ENCODE measurements around the genes CHRND and UGT1A4.

DNA sequence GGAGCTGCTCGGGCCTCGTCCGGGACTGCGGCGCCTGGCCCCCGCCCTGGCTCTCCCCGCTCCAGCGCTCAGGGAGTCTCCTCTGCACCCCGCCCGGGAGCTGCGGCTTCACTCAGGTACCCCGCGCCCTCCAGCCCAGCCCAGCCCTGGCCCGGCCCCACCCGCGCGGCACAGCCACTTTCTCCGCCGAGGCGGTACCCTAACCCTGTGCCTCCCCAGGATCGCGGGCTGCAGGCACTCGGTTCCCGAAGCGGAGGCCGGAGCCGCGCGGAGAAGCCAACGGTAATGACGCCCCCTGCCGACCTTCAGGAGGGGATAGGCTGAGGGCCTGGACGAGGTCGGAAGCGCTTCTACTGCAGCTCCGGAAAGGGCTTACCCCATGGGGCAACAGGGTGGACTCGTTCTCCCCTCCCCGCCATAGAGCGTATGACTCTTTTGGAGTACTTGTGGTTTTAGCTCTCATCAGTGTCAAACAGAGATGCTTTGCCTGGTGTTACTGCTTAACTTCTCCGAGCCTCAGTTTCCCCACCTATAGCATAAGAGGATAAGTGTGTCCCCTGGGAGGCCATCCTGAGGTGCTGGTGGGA is 1.8 kb upstream of the CHRND start:
- RRBS = 3% methylated on average over 31 of the region's 40 CpGs

DNA sequence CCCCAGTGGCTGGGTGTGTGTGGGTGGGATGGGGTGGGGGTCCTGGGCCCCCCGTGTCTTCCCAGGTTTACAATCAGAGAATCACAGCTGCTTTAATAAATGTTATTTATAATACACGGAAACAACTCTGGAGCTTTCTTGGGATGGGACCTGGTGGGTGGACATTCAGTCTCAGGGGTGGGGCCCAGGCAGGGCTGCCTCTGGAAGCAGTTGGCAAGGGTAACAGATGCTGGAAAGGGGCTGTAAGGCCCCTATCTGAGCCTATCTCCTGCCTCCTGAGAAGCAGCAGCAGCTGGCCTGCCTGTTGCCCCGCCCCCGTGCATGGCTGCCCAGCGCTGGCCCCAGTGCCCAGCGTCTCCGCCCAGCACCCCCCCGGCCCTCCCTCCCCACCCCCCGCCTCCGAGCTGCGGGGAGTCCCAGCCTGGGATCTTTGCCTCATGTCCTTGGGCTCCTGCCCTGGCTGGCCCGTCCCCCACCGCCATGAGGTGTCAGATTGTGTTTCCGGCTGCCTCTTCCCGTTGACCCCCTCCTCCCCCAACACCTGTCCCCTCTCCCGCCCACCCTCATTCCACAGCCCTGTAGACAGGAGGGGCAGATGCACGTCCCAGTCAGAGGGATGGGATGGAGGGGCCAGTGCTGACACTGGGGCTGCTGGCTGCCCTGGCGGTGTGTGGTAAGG is at the start of gene CHRND:
Gene CHRND (plus strand): TSS at position 566 of the 679 bp plus-strand sequence.
- RRBS = no CpG with 5 or more reads among the region's 18 CpGs

GRCh38 chr2:232526673-232527052 is 703 bp downstream of the CHRND start:
- RRBS = 48% methylated on average over 1 of the region's 7 CpGs

GRCh38 chr2:232549999-232550240 is 437 bp downstream of the TIGD1 start:
- RRBS = no CpG with 5 or more reads among the region's 3 CpGs

- RRBS = no CpG with 5 or more reads among the region's 5 CpGs
These were observed 20.5 kb downstream of the EIF4E2 start for GRCh38 chr2:232570945-232571357.

- RRBS = no CpG with 5 or more reads among the region's 5 CpGs
These were observed 24.3 kb downstream of the EIF4E2 start for GRCh38 chr2:232574591-232575304.

- RRBS = no CpG with 5 or more reads among the region's 6 CpGs
These were observed 12.8 kb upstream of the SNORC start for GRCh38 chr2:232857020-232857867.

DNA sequence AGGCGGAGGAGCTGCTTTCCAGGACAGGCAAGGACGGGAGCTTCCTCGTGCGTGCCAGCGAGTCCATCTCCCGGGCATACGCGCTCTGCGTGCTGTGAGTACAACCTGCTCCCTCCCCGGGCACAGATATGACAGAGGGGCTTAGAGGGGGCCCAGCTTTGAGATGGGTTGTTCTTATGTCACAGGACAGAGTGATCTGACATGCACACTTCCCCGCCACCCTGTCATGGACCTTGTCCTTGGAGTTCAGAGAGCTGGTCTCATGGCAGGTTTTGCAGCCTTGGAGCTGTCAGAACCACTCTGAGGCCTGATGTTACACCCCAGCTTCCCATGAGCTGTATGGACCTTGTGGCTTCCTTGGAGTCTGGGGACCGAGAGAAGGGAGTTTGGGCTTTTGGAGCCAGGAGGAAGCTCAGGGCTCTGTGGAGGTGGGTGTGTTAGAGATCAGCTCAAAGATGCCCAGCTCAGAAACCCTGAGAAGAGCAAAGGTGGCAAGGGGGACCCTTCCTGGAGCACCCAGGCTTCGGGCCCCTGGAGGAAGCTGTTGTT is 451 bp downstream of the INPP5D start:
- RRBS = 86% methylated on average over 5 of the region's 13 CpGs

DNA sequence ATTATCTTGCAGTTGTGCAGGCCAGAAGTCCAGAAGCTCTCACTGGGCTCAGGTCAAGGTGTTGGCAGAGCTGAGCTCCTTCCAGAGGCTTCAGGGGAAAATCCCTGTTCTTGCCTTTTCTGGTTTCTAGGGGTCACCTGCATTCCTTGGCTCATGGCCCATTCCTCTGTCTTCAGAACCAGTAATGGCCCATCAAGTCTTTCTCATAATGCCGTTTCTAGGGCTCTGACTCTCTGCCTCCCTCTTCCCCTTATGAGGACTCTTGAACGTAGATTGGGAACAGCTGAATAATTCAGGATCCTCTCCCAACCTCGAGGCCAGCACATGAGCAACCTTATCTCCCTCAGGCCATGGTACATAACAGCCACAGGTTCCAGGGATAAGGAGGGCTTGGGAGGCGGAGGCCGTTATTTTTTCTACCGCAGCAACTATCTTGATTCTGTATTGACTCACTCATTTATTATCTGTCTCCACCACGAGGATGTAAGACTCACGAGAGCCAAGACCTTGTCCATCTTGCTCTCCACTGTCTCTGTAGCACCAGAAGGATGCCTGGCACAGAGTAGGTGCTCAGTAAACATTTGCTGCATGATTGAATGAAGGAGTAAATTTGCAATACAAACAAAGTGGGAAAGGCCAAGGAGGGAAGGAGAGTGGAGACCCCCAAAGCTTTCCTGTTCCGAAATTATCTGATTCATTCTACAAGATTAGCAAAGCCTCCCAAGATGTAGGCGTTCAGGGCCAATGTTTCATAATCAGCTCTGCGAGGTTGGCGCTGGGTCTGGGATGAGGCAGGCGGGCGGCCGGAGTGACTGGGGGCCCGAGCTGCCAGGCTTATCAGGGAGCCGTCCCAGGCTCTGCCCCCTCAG is 31.5 kb downstream of the INPP5D start:
- RRBS = no CpG with 5 or more reads among the region's 17 CpGs

- RRBS = no CpG with 5 or more reads among the region's 6 CpGs
These were observed 71.5 kb upstream of the ATG16L1 start for GRCh38 chr2:233179754-233180529.

GRCh38 chr2:233196373-233196707 is 55.1 kb upstream of the ATG16L1 start:
- RRBS = no CpG with 5 or more reads among the region's 4 CpGs

DNA sequence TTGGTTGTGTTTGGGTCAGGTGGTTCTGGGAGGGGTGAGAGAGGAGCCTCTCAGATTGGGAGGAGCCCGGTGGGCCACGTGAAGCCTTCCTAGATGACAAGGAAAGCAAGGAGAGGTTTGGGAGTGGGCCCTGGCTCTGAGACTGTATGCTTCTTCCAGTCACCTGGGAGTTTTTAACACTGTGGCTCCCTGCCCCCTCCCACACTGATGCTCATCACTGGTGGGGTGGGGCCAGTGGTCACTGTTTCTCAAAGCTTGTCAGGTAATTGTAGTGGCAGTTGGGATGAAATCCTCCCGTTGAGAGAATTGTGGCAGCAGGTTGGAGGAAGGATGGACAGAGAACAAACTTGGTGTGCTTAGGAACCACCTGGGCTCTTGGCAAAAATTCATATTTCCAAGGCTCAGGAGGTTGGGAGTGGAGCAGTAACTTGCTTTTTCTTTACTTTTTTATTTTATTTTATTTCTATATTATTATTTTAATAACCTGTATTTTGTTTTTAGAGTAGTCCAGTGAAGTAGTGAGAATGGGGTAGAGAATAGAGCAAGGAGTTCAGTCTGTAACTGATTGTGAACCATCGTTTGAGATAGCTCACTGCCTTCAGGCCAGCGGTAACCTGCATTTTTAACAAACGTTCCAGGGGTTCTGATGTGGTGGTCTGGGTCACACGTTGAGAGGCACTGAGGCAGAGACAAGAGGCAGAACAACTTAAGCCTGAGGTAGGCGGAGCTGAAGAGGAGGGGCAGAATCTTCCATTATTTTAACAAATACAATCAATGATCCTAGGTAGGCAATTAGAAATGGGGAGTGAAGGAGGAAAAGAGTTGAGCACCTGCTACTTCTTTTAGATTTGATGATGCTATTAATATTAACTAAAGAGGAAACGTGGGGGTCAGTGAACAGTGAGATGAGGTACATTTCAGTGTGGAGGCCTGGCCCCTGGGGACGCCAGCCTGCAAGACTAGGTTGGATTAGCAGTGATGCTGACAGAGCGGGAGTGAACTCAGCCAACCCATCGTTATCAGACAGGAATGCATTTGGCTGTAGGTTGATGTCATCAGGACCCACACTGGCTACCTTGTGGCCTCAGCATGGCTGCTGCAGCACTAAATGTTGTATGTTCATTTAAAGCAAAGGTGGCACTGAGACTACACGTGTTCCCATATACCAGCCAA is 25.4 kb downstream of the DGKD start:
- RRBS = no CpG with 5 or more reads among the region's 13 CpGs

GRCh38 chr2:233455810-233456439 is 101.6 kb downstream of the DGKD start:
- RRBS = 94% methylated on average over 3 of the region's 11 CpGs

GRCh38 chr2:233464341-233465030 is 102.1 kb downstream of the USP40 start:
- RRBS = 94% methylated on average over 4 of the region's 17 CpGs

DNA sequence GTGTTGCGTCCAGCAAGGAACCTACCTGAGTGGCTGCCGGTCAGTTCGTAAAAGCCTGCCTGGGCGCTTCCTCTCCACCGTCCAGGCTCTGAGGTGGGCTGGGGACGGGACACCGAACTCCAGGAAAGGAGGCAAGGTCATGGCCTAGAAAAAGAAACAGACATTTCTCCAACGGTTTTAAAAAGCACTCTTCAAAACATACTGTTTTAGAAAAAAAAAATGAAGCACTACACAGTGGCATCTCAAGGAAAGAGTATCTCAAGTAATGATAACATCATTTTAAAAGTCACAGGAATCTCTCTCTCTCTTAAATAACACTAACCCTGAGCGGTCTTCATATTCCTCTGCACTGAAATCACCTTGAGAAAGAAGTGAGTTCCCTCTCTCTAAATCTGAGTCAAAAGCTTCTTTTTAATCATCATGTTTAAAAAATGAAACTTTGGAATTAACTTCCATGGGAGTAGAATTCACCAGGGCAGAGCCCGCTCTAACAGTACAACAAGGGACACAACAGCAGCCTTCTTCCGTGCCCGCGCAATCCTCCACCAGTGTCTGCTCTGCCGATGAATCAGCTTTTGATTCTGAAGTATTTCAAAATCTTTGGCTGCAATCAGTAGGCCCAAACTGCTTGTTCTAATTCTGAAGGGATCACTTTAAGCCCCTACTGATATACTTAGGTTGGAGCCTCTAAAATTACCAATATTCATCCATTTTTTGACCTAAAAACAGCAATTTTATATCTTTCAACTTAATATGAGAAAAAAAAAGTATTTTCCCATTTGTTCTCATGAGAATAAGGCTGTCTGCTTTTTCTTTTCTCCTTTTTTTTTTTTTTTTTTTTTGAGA is 77.0 kb downstream of the USP40 start:
- RRBS = no CpG with 5 or more reads among the region's 14 CpGs

DNA sequence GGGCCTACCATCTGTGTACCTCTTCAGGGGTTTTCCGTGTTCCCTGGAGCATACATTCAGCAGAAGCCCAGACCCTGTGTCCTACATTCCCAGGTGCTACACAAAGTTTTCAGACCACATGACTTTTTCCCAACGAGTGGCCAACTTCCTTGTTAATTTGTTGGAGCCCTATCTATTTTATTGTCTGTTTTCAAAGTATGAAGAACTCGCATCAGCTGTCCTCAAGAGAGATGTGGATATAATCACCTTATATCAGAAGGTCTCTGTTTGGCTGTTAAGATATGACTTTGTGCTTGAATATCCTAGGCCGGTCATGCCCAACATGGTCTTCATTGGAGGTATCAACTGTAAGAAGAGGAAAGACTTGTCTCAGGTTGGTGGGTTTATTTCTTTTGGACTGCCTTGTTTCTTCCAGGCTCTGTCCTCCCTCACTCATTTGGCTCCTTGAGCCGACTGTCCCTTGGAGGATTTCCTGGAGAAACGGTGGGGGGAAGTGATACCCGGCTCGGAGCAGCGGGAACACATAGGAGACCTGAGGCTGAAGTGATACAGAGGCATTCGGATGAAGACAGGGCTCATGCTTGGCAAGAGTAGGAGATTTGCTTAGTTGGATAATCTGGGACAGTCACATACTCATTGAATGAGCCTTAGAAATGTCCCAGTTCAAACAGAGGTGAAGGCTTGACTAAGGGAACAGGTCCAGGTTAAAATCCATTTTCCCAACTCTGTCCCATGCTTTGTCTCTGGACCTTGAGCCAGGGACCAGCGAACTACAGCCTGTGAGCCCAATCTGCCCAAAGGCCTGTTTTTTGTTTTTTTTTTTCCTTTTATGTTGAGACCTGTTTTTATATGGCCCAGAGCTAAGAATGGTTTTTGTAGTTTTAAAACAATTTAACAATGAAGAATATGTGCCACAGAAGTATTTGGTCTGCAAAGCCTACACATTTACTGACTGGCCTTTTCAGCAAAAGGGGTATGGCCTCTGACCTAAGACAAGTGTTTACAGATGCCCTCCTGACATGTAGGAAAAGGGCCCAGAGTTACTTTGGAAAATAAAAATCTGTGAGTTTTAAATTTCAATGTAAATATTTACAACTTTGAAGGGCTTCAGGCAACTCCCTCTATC is 1.2 kb downstream of the UGT1A6 start:
- RRBS = no CpG with 5 or more reads among the region's 11 CpGs

DNA sequence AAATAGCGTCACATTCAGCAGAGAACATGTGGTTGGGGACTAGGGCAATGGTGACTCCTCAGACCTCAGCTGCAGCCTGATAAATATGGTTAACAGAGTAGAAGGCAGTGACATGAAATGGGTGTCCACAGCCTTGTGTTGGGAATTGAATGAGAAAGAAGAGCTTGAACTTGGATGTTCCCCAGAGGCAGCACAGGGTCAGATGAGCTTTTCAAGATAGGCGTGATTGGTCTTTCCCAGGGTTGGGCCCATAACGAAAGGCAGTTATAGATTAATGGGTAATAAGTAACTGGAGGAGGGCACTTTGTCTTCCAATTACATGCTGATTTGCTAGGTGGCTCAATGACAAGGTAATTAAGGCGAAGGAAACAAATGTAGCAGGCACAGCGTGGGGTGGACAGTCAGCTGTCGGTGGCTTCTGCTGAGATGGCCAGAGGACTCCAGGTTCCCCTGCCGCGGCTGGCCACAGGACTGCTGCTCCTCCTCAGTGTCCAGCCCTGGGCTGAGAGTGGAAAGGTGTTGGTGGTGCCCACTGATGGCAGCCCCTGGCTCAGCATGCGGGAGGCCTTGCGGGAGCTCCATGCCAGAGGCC is at the start of gene UGT1A4:
Gene UGT1A4 (plus strand): TSS at position 342 of the 592 bp plus-strand sequence.
- RRBS = no CpG with 5 or more reads among the region's 10 CpGs

GRCh38 chr2:233754946-233755603 is 5.0 kb upstream of the UGT1A1 start:
- RRBS = no CpG with 5 or more reads among the region's 43 CpGs

DNA sequence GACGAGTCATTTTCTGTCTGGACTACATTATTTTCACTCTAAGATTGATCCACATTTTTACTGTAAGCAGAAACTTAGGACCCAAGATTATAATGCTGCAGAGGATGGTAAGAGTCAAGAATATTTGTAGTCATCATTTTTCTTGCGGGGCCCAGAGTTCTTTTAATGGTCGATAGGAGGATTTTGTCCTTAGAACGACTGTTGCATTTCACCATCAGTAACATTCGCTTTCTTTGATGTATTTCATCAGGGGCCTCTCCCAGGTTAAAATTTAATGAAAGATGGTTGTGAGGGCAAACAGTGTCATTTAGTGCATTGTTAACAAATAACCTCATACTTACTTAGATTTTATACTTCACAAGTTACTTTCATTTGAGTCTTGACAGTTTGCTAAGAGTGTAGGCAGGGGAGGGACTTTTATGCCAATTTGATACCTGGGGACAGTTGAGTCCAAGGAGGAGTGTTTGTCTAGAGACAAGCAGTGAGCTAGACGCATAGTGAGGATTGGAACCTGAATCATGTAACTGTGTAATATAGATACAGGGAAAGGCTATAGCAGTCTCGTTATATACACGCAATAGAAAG is 64.7 kb downstream of the TRPM8 start:
- RRBS = no CpG with 5 or more reads among the region's 8 CpGs

DNA sequence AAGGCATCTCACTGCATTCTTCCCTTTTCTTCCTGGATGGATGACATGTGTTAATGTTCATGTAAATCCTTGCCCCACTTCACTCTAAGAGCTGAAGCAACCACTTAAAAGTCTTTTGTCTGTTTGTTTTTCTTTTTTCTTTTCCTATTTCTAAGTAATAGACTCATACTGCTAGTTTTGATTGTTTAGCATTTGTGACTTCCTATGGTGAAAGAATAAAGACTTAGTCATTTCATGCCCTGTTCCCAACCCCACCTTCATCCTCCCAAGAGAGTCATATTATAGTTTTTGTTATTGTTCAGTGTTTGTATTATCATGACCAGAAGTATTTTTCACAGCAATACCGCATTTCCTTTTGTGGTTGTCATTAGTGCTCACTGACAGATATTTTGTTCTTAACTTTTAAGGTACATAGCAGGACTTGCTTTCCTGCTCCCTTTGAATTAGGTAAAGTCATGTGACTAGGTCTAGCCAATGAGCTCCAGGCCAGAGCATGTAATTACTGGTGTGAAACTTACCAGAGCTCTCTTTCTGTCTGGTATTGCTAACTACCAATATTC is 18.1 kb upstream of the SPP2 start:
- RRBS = no CpG with 5 or more reads among the region's 1 CpG

All from pericardium (tissue), 1 donor.